Hair follicle dermal papilla cell (primary cell): ENCODE measurements around a stretch of chr14.

GRCh38 chr14:67941807-67942821 lies 122.5 kb downstream of the RAD51B start:
- CAGE, long polyA plus RNA = no peak

- CAGE, long polyA plus RNA = no peak
These were observed 327.2 kb downstream of the RAD51B start for GRCh38 chr14:68146739-68147300.

GRCh38 chr14:68367535-68368205 lies 425.2 kb downstream of the ZFP36L1 start:
- CAGE, long polyA plus RNA = no peak

GRCh38 chr14:68473059-68473552 lies 319.8 kb downstream of the ZFP36L1 start:
- CAGE, long polyA plus RNA = no peak

- CAGE, long polyA plus RNA = no peak
These were observed 265.5 kb downstream of the ZFP36L1 start for GRCh38 chr14:68527186-68527966.

GRCh38 chr14:68596550-68597337 lies 196.1 kb downstream of the ZFP36L1 start:
- CAGE, long polyA plus RNA = no peak

DNA sequence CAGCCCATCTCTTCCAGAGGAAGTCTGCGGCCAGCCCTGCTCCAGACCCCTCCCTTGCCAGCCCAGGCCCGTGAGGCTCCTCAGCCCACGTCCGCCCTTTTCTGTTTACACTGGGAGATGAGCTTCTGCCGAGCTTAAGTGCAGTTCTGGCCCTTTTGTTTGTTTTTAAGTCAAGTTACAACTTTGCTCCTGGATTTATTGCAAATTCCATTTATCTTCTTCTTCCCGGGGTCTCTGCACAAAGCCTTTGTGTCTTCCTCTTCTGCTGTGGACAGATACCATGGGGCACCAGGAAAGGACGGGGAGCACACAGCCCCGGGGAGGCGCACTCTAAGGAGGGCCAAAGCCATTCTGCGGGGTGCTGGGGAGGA lies 185.4 kb downstream of the ZFP36L1 start:
- CAGE, long polyA plus RNA = no peak

GRCh38 chr14:68659008-68659625 lies 133.8 kb downstream of the ZFP36L1 start:
- CAGE, long polyA plus RNA = no peak

GRCh38 chr14:68695281-68696118 lies 97.4 kb downstream of the ZFP36L1 start:
- CAGE, long polyA plus RNA = no peak

- CAGE, long polyA plus RNA = no peak
These were observed 51.0 kb downstream of the ZFP36L1 start for GRCh38 chr14:68741796-68742308.

GRCh38 chr14:68786854-68787948 lies 5.7 kb downstream of the ZFP36L1 start:
- CAGE, long polyA plus RNA = no peak

DNA sequence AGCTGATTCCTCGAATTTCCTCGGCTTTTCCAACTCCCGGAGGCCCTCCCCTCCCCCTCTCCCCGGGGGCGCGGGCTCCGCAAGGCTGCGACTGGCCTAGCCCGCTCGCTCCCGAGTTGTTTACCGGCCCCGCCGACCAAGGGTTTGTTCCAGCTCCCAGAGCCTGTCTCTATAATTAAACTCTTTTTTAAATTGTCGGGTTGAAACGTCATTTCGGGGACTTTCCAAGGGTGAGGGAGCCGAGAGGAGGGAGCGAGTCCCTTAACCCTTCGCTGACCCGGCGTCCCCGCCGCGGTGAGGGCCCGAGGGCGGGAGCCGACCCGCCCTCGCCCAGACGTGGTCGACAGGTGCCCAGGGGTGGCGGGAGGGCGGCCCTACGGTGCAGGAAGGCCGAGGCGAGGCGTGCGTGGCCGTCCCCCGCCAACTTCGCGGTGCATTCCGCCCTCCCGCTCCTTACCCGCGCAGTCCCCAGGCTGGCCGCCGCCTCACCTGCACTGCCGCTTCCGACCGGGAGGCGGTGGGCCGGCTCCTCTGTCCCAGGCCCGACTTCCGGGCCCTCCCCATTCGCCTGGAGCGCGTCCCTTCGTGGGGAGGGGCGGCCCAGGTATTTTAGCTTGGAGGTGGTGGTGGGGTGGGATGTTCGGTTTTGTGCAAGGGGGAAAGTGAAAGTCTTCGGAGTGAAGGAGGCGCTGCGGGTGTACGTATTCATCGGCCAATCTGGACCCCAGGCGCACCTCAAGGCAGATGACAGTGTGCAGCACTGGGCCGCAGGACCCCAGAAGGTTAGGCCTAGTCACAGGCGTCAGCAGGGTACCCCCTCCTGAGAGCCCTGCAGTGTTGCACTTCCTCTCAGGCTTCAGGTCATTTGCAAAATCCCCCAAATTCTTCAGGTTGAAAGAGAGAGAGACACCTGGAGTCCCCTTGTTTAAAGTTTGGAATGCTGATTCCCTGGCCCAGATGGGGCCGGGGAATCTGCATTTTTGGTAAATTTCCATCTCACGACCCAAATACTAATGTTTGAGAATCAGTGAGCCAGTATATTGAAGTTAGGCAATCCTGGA lies 3.0 kb upstream of the ZFP36L1 start:
- CAGE, long polyA plus RNA = no peak

DNA sequence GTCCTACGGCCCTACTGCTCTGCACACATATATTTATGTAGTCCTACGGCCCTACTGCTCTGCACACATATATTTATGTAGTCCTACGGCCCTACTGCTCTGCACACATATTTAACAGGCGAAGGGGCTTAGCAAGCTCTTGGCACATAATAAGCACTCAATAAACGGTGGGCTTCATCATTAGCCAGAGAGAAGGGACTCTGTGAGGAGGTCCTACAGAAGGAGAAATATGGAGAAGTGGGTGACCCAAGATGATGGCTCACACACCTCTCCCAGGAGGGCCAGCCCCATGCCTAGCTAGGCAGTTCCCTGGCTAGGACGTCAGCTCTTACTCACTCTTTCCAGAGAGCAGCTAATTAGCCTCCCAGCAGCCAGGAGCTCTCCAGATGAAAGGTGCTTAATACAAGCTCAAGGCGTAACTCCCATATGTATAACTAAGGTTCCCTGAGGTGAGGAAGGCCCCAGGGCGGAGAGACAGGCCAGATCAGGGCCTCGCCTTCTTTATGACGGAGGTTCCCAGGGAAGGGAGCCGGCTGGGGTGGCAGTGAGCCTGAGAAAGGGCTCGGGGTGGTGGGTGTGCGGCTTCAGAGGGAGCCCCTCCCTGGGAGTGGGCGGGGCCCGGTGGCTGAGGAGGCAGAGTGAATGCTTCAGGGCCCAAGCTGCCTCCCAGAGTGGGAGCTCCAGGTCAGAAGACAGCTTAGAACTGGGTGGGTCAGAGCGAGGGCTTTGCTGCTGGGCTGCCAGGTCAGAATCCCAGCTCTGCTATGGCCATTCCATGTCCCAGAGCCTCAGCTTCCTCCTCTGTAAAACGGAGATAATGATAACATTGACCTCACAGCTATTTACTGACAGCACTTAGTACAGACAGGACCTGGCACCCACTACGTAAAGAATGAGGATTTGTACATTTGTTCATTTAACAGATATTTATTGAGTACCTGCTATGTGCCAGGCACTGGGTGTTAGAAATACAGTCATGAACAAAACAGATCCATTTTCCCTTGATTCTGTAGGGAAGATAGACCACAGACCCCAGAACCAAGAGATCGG lies 26.5 kb upstream of the ZFP36L1 start:
- CAGE, long polyA plus RNA = no peak

DNA sequence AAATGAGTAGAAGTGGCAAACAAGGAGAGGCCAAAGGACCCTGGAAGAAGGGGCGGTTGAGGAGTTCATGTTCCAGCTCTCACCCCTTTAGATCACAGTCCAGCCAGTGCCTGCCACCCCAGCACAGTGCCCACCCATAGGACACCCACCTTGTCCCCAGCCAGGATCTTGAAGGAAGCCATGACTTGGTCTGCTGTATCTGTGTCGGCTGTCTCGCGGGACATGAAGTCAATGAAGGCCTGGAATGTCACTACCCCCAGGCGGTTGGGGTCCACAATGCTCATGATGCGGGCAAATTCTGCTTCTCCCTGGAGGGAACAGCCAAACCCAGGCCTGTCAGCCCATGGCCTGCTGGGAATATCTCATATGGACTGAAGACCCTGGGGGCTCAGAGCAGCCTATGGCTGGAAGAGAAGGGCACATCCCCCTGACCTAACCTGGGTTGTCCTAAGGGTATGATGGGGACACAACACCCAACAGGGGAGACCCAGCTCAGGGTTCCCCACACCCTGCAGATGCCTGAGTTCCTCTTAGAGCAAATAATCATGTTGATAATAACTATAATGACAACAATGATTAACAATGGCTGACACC lies 84.2 kb upstream of the ZFP36L1 start:
- CAGE, long polyA plus RNA = no peak

GRCh38 chr14:68885777-68886151 lies 92.9 kb upstream of the ZFP36L1 start:
- CAGE, long polyA plus RNA = no peak

DNA sequence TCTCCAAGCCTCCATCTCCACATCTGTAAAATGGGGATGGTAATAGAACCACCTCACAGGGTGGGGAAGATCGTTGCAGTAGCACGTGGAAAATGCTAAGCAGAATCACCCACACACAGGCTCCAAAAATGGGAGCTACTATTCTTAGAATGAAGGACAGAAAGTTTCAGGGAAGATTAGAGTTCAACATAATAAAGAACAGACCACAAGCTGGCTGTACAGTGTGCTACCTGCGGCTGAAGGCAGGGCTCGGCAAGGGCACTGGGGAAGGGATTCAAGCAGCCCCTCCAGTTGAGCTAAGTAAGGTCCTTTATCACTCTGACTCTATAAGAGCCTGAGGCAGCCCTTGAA lies 47.5 kb downstream of the ACTN1 start:
- CAGE, long polyA plus RNA = no peak

GRCh38 chr14:68965252-68965952 lies 13.7 kb downstream of the ACTN1 start:
- CAGE, long polyA plus RNA = no peak

DNA sequence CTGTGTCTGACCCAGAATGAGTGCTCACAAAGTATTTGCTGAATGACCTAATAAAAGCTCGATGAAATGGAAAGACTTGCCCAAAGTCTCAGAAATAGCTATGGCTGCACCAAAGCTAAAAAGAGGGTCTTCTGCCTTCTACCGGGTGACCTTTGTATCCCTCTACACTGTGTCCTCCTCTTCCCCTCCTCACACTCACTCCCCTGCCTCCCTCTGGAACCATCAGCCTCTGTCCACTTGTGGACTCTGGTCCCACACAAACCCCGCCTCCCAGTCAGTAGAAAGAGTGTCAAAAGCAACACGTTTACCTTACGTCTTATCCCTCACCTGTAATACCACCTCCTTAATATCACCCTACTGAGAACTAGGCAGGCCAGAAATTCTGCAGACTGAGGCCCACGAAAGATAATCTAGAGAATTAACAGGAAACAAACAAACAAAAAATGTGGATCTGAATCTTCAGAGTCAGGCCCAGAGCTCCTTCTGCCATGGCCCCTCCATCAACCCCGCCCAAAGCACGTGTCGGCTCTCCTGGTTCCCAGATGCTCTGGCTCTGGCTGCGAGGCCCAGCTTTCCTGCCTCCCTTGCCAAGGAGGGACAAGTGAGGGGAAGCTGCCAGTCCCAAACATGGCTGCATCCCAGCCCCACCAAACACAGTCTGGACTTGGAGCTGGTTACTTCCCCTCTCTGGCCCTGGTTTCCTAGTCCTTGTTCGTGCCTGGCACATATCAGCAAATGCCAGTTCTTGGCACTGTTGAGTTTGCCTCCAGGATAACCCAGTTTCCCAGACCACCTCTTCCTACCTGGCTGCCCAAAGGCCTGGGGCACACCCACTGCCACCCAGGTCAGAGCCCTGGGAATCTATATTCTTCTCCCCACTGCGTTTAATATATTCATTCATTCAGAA lies 2.8 kb downstream of the ACTN1 start:
- CAGE, long polyA plus RNA = no peak

GRCh38 chr14:69133068-69133824 lies 19.7 kb downstream of the DCAF5 start:
- CAGE, long polyA plus RNA = no peak

DNA sequence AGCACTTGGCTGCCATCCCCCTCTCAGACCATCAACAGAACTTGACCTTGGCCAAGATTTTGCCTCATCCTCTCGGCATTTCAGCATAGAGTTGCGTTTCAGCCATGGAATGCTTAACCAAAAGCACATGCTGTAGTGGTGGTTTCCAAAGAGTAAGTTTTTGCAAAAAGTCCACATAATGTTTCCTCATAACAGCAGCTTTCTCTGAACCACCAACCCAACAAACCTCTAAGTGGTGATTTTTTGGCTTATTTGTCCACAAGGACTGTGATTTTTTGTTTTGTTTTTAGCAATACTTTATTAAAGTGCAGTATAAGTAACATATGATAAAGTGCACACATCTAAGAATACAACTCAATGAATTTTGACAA lies 12.1 kb upstream of the GALNT16 start:
- CAGE, long polyA plus RNA = no peak